Epidermal melanocyte (primary cell): ENCODE results near the gene CNTN2.

DNA sequence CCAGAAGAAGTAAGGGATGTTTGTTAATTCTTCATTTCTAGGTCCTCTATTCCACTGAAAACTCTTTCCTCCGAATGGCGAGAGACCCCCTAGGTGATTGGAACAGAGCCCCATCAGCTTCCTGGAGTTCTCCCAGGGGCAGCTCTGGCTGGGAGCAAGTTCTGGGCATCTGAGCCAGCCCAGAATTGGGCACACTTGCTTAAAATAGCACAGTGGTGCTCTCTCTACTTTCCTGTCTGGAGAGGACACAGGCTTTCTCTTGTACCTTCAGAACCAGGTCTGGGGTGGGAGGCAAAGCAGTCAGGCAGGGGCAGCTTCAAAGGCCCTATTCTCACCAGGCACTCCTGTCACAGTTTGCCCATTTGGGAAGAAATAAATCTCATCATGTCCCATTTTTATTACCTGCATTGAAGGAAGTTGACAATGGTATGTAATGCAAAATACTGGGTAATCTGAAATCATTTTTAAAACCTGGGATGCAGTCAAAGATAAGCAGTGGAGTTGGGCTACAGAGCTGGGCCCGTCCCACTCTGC, 83.1 kb upstream of the CNTN2 start:
- RRBS: no CpG with 5 or more reads among the region's 3 CpGs

GRCh38 chr1:205042602-205043569, at the start of gene CNTN2:
Gene CNTN2 (plus strand): TSS chr1:205043212.
- RRBS: 2% methylated on average over 13 of the region's 47 CpGs

DNA sequence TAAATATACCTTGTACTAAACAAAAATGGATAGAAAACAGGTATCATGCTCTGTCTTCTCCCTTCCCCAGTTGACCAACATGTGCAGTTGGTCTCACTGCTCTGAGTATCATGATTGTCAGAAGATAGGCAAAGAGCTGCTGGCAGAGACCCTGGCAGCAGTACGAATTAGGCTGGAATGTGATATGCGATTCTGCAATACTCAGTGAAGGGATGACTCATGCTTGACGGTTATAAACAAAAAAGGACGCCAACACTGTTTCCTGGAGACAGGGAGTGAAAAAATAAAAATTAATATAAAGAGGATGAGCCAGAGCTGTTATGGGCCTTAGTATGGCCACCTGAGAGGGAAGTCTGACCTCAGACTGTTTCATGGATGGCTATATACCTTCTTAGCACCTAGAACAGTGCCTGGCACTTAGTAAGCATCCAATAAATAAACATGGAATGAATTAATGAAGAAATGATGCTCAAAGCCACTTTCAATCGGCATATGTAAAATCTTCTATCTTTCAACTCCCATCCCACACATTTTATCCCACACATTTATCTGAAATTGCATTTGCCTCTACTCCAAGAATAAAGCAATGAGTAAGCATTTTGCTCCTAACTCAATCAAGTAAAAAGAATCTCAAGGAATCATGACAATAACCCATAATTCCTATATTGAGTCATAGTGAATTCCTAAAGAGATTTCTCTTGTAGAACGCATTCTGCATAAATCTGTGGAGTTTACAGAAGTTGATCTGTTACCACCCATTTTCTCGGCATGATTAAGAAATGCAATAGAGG, 35.9 kb downstream of the DSTYK start:
- RRBS: no CpG with 5 or more reads among the region's 7 CpGs

- RRBS: no CpG with 5 or more reads among the region's 12 CpGs
These were observed 423 bp upstream of the DSTYK start for GRCh38 chr1:205211888-205212362.

DNA sequence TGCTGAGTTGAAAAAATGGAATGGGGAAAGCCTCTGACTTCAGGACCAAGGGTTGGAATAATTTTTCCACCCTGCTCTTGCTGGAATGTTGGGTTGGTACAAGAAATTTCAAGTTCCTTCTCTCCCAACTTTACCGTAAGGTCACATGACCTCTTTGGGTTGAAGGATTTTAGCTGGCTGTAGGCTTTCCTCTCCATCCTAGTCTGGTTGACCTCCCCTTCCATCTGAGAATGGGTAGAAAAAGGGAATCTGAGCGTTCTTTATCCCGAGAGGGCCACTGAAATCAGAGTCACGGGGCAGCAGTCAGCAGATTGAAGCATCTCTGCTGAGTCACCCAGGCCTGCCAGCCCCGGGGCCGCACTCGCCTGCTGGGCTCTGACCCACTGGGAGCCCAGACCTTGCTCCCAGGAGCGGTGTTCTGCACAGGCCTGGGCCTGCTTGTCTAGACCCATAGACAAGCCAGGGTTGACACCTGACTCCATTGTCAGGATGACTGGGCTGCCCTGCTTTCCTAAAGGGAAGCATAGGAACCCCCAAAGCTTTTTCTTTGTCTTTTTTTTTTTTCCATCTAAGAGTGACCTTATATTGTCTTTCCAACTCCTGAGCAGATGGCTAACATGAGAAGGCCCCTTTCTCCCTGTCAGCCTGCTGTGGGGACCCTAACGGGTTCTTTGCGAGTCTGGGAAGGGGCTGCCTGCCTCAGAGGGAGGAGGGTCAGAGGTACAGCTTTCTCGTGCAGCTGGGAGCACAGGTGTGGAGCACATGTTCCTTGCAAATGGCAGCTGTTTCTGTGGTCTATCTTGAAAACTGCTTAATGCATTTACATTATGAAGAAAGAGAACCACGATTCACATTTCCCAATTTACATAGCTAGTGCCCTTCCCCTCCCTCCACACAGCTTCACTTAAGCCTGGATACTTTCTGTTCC, 31.2 kb downstream of the TMCC2 start:
- RRBS: no CpG with 5 or more reads among the region's 12 CpGs

- RRBS: no CpG with 5 or more reads among the region's 6 CpGs
These were observed 33.7 kb downstream of the TMCC2 start for GRCh38 chr1:205261510-205261774.

DNA sequence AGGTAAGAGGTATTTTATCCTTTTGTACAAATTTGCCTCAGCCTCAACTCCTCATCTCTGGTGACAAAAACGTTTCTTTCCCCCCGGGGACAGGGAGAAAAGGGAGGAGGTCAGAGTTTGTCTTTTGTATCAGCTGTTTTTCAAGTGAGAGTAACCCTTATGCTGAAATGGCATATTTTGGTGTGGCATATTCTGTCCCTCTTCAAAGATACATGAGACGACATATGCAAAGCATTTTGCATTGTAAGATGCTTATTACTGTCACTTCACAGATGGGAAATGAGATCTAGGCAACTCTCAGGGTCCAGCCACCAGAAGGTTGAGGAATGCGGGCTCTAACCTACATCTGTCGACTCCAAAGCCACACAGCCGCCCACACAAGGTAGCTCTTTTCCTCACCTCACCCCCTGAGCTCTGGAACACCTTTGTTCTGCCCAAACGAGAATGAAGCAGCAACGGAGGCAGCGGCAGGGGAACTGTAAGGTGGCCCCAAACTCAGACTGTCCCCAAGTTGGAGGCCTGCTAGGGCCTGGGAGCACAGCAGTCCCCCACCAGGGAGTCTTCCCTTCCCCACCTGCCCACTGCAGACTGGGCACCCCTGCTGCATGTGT, 37.9 kb downstream of the NUAK2 start:
- RRBS: no CpG with 5 or more reads among the region's 9 CpGs

- RRBS: no CpG with 5 or more reads among the region's 23 CpGs
These were observed 17.4 kb downstream of the NUAK2 start for GRCh38 chr1:205303949-205304725.

DNA sequence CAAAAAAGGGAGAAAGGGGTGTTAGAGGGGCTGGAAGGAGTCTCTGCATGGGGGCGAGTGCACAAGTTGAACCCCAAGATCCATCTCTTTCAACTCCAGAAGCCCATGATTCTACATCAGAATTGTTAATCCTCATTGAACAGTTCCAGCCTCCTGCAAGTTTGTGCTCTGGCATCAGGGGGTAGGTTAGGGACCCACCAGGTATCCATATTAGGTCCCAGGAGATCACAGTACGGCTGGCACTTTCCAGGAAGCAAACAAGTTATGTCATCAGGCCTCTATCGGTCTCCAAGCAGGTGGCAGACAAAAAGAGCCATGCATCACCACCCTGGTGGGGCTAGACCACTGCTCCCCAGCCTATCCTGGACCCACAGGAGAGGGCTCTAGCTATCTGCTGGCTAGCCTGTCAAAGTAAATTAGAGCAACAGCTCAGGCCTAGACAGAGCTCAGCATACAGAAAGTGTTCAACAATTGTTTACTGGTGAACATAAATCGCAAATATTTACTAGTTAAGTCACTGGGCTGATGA, 6.6 kb downstream of the NUAK2 start:
- RRBS: no CpG with 5 or more reads among the region's 4 CpGs

GRCh38 chr1:205376180-205376694, 19.5 kb upstream of the KLHDC8A start:
- RRBS: no CpG with 5 or more reads among the region's 5 CpGs

GRCh38 chr1:205441658-205442345, 14.0 kb downstream of the BLACAT1 start:
- RRBS: no CpG with 5 or more reads among the region's 10 CpGs

GRCh38 chr1:205444388-205445572, 11.1 kb downstream of the BLACAT1 start:
- RRBS: 55% methylated on average over 6 of the region's 26 CpGs

DNA sequence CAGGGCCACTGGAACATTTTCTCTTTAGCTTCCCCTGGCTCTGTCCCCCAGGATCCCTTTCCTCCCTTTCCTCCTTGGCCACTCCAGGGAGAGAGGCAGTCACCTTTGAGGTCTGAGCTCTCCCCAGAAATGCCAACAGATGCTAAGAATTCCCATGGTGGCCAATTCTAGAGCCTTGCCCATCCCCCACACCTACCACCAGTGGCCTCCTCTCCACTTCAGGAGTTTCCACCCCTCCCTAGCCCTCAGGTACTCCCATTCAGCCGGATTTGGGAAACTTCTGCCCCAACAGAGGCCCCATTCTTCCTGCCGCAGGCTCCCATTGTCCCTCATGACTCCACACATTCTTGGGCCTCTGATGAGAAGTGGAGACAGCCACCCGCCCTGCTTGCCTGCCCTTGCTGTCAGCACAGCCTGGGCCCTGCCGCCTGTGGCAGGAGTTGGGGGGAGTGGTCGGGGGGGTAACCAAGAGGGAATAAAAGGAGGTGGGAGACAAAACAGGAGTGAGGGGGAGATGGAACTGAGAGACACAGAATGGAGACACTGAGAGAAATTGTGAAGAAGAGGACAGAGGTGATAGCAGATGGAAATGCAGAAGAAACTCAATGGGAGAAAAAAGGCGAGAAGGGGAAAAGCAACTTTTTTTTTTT, 4.6 kb downstream of the BLACAT1 start:
- RRBS: no CpG with 5 or more reads among the region's 6 CpGs

- RRBS: 4% methylated on average over 55 of the region's 90 CpGs
These were observed 1.3 kb upstream of the BLACAT1 start for GRCh38 chr1:205456733-205457947.

DNA sequence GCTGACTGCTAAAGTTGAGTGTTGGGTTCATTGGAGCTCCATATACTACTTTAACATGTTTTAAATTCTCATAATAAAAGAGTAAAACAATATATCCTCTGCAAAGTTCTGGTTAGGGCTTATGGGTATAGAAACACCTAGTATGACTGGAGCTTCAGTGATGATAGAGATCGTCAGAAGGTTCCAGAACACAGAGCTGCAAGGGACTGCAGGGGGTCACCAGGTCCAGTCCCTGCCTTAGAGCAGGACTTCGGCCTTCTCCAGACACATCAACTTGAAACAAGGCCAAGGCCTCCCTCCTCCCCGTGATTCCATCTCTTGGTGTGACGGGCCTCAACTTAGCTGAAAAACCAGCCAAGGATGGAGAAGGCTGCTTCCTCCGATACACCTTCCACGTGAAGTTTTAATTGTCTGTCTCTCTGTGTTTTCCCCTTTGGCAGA, 29.9 kb downstream of the MFSD4A start:
- RRBS: no CpG with 5 or more reads among the region's 6 CpGs

- RRBS: no CpG with 5 or more reads among the region's 24 CpGs
These were observed 10.6 kb downstream of the SLC45A3 start for GRCh38 chr1:205669446-205670467.

DNA sequence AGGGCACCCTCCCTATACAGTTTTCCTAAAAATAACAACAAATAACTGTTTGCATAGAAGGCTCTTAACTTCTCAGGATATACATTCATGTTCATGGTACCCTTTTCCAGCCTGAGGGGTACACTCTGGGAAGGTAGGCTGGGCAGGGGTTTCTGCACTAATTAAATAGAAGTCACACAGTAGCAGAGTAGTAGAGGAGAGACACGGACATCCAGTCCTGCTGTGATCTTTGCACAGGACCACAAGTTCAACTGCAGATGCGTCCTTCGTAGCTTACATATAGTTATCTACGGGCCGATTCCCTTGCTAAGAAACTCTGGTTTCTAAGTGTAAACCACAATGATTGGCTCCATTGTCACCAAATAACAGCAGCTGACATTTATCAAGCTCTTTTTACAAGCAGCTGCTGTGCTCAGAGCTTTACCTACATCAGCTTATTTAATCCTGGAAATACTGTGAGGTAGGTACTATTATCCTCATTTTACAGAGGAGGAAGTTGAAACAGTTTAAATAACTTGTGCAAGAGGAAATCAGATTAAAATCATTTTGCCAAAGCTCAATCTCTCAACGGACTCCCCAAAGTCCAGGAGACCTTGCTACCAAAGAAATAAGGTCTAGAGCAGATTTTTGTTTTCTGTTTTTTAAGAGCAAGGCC, 3.1 kb downstream of the SLC45A3 start:
- RRBS: no CpG with 5 or more reads among the region's 6 CpGs

GRCh38 chr1:205678128-205679271, 1.8 kb downstream of the SLC45A3 start:
- RRBS: 98% methylated on average over 2 of the region's 17 CpGs

GRCh38 chr1:205727468-205728043, 22.4 kb downstream of the NUCKS1 start:
- RRBS: no CpG with 5 or more reads among the region's 7 CpGs

- RRBS: no CpG with 5 or more reads among the region's 4 CpGs
These were observed 29.7 kb downstream of the SLC26A9 start for GRCh38 chr1:205913370-205914103.